Bronchus fibroblast of lung (primary cell): ENCODE data around the genes CAP1 and RIMS3.

- RAMPAGE, long total RNA: no peak
These were observed 49.5 kb upstream of the BMP8A start for GRCh38 chr1:39441593-39442618.

- RAMPAGE, long total RNA: no peak
These were observed 39.0 kb upstream of the BMP8A start for GRCh38 chr1:39452280-39452905.

DNA sequence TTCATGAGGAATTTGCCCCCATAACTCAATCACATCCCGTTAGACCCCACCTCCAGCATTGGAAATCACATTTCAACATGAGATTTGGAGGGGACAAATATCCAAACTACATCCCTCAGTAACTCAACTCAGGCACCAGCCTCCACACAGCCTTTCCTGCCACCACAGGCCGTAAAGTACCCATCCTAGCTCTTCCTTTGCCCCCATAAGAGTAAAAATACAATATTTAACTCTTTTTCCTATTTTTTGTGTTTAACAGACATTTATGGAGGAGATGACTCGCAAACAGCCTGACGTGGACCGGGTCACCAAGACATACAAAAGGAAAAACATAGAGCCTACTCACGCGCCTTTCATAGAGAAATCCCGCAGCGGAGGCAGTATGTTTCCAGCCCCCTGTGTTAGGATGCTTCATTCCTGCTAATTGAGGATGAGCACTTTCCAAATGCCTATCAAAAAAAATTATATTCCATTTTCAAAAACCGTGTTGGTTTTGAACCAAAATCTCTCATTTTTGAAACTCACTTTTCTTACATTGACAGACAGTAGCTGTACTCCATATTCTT, 33.2 kb upstream of the BMP8A start:
- RAMPAGE, long total RNA: no peak

DNA sequence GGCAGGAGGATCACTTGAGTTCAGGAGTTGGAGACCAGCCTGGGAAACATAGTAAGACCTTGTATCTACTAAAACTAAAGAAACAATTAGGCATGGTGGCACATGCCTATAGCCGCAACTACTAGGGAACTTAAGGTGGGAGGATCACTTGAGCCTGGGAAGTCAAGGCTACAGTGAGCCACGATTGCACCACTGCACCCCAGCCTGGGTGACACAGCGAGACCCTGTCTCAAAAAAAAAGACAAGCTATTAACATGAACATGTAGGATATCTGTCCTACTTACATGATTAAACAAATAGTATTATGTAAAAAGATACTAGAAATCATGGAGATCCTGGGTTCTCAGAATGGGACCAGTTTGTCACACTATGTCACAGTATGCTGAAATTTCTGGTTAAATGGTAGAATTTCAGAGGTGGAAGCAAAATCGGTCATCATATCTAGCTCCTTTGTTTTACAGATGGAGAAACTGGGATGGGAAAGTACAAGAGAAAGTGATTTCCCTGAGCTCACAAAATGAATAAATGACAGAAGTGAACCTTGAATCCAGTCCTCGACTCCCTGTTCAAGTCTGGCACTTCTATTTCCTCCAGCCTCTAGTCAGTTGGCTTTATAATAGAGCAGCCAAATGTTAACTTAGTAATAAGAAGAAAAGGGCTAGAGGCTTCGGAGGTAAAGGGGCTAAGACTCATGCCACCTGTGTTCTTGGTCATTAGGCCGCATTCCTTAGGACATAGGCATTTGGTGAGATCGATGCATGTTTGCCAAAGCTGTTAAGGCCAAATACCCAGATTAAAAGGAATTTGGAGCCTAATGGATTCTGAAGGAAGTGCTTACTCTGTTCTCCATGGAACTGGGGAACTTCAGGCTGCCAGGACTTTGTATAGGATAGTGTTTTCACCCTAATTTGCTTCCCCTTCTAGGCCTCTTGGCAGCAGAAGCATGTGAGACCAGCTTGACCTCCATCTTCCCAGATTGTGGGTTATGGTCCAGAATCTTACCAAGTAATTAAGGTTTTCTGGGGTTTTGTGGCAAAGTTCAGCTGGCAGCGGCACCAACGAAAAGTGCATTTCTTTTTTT, 3.9 kb upstream of the BMP8A start:
- RAMPAGE, long total RNA: no peak

DNA sequence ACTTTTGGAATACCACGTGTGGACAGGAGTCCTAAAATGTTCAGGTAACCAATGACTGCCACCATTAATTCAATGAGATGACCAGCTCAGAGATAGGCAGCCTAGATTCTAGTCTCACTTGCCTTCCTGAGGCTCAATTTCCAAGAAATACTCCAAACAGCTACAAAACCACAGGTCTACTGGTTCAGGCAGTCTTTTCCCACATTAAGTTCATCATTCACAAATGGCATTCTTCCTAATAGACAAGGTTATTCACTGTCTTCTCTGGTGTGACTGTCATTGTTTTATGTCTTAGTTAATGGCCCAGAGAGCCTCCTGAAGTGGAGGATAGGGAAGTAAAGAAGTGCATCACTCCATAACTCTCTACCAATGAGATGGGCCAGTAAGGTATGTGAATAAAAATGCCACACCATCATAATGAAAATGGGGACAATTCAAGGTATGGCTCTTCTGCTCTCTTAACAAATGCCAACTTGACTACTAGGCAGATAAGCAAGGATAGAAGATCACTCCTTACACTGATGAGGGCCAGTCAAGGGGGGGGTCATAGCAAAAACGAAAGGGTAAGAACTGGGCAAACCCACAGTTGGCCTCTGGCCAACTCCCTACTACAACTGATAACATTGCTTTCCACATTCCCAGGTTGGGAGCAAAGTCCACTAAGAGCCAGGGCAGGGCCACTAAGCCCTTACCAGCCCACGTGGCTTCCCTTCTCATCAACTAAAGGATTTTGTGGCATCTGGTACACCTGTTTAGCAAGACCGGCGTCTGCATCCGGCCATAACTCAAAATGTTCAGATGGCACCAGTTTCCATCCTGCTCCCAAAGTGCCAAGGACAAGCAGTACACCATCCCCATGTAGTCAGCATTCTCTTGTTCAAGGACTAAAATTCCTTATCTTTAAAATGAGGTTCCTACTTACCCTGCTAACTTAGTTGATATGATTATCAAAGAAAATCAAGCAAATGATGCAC, 10.0 kb downstream of the PABPC4 start:
- RAMPAGE, long total RNA: no peak

DNA sequence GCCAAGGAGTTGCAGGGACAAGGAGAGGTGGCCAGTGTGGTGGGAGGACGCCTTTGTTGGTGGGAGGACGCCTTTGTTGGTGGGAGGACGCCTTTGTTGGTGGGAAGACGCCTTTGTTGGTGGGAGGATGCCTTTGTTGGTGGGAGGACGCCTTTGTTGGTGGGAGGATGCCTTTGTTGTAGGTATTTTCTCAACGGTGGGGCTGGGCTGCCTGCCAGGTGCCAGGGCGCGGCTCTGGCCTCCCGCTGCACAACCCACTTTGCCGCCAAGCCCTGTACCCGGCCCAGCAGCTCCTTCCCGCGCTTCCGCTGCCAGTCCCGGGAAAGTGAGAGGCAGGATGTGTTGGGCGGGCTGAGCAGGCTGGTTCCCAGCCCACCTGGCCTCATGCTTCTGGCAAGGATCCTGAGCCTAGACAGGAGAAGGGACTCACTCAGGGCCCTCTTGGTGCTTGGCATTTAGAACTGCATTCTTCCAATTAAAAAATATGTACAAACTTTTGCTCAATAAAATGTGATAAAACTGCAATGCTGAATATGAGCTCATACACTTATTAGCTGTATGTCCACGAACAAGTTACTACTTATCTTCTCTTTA, 30.9 kb upstream of the BMP8B start:
- RAMPAGE, long total RNA: no peak

GRCh38 chr1:39849398-39850051, 33.8 kb downstream of the TRIT1 start:
- RAMPAGE, long total RNA: no peak

GRCh38 chr1:39941027-39941742, 13.8 kb upstream of the MFSD2A start:
- RAMPAGE, long total RNA: no peak

GRCh38 chr1:40034892-40035415, 5.6 kb upstream of the CAP1 start:
- RAMPAGE, long total RNA: no peak

DNA sequence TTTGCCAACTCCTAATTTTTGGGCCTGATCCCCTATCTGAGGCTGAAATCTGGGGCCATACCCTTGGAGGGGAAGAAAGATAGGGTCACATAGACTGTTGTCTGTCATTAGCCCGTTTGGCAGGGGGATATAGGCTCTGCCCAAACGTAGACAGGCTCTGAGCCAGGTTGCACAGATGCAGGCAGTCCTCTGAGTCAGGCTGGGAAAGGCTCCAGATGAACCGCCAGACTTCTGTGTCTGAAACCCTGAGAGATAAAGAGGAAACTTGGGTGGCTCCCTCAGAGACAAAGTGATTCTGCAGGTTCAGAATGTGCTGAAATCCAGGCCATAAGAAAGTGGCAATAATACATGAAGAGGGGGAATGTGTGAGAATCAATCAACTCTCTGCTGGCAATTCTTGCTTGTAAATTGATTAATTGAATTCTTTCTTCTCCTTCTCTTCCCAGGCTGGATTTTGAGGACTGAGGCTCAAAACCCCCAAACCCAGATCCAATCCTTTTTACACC, 3.9 kb upstream of the CAP1 start:
- RAMPAGE, long total RNA: no peak

GRCh38 chr1:40040536-40041167, at the start of gene CAP1:
TSS of gene CAP1 (plus strand) at chr1:40040729.
- RAMPAGE, long total RNA: start-site peak on the plus strand at chr1:40040705-40040783, 4,031 and 2,970 reads in 2 replicates

DNA sequence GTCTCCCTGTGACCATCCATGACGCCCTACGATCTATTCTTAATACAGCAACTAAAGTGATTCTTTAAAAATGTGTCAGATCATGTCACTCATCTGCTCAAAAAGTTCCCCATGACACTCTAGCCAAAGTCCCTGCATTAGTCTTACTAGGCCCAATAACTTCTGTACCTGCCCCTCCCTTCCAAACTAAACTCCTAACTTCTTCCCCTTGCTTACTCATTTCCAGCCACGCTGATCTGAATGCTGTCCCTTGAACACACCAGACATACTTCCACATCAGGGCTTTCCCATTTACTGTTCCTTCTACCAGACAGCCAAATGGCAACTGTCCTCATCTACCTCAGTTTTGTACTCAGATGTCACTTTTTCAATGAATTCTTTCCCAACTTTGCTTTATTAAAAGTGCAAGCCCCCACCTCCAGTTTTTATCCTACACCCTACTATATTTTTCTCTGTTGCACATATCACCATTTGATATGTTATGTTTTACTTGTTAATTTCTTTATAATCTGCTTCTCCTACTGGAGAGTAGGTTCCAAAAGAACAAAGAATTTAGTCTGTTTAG, 1.2 kb downstream of the PPT1 start:
- RAMPAGE, long total RNA: no peak

GRCh38 chr1:40210160-40211149, 37.3 kb upstream of the TMCO2 start:
- RAMPAGE, long total RNA: no peak

DNA sequence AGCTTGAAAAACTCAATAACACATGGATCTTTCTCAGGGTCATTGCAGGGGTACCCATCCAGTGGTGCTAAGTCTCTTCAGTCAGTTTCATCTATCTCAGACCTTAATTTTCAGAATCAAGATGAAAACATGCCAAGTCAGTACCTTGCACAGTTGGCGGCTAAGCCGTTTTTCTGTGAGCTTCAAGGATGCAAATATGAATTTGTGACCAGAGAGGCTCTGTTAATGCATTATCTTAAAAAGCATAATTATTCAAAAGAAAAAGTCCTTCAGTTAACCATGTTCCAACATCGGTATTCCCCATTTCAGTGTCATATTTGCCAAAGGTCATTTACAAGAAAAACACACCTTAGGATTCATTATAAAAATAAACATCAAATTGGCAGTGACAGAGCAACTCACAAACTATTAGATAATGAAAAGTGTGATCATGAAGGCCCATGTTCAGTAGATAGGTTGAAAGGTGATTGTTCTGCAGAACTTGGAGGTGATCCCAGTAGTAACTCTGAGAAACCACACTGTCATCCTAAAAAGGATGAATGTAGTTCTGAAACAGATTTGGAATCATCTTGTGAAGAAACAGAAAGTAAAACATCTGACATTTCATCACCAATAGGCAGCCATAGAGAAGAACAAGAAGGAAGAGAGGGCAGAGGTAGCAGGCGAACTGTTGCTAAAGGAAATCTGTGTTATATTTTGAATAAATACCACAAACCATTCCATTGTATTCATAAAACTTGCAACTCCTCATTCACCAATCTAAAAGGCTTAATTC, 9.6 kb upstream of the TMCO2 start:
- RAMPAGE, long total RNA: no peak

DNA sequence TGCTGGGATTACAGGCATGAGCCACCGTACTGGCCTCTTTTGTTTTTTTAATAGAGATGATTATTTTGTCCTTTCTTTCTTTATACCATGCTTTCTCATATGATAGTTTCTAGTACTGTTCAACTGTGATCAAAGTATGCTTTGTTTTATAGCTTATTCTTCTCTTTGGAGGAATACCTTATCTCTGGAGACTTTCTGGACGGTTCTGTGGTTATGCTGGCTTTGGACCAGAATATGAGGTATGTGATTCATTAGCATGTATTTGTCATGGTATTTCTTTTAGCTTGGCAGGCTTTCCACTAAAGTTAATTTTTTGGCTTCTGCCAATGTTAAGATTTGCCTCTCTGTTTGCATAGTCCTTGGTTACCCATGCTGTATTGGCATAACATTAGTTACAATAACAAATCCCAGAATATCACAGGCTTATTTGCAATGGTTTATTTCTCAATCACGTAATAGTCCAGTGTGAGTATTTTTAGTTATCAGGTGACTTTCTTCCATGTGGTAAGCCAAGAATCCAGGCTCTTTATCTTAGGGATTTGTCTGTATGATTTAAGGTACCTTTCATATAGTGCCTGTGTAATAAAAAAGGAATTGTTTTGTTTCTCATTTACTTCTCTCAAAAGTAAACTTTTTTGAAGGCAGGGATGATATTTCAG, 9.7 kb downstream of the ZMPSTE24 start:
- RAMPAGE, long total RNA: no peak

DNA sequence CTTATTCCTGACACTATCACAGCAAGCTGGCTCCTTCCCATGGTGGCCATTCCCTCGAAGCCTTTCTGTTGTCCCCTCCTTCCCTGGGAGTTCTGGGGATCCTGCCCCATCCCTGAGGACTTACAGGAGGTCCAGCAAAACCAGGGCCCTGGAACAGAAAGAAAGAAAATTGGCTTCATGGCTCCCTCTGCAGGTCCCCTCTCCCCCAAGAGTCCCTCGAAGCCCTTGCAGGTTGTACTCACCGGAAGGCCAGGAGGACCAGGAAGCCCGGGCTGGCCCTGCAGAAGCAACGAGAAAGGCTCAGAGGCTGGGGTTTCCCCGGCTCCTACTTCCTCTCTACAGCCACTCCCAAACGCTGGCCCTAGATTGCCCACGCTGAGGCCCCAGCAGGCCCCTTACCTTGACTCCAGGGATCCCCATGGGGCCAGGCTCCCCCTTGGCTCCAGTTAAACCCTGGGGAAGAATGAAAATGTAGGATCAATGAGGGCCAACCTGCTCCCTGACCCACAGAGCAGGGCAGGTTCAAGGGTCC, 4.7 kb downstream of the COL9A2 start:
- RAMPAGE, long total RNA: no peak

DNA sequence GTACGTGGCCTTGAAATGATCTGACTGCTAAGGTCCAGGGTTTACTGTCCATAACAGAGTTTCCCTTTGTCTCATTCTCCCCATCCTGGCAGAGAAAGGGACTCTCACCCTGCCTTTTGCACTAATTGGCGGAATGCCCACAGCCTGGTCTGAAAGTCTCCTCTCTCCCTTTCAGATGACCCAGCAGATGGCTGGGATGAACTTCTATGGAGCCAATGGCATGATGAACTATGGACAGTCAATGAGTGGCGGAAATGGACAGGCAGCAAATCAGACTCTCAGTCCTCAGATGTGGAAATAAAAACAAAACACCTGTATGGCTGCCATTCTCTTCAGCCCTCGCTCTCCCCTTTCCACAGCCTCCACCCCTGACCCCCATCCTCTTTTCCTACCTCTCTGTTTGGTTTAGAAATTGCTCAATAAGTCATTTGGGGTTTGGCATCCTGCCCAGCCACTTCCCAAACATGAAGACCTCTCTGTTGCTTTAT, 28.4 kb upstream of the ZFP69B start:
- RAMPAGE, long total RNA: no peak

DNA sequence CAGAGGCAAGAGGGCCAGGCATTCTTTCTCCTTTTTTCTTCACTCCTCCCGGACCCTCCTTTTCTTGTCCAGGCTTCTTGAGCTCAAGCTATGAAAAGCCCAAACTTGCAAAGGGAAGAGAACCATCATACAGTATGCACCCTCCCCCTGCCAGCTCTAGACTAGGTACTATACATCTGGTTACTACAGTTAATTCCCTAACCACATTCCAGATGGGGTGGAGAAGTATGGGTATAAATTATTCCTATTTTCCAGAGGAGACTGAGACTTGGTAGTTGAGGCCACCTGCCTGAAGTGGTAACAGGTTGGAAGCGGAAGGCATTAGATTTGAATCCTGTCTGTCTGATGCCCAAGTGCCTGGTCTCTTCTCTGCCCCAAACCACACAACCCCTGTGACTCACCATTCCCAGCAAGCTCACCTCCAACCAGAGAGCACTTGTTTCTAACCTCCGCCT, 2.9 kb downstream of the RIMS3 start:
- RAMPAGE, long total RNA: no peak

GRCh38 chr1:40665068-40666348, at the start of gene RIMS3:
TSS of gene RIMS3 (minus strand) at chr1:40665682.
- RAMPAGE, long total RNA: no peak

DNA sequence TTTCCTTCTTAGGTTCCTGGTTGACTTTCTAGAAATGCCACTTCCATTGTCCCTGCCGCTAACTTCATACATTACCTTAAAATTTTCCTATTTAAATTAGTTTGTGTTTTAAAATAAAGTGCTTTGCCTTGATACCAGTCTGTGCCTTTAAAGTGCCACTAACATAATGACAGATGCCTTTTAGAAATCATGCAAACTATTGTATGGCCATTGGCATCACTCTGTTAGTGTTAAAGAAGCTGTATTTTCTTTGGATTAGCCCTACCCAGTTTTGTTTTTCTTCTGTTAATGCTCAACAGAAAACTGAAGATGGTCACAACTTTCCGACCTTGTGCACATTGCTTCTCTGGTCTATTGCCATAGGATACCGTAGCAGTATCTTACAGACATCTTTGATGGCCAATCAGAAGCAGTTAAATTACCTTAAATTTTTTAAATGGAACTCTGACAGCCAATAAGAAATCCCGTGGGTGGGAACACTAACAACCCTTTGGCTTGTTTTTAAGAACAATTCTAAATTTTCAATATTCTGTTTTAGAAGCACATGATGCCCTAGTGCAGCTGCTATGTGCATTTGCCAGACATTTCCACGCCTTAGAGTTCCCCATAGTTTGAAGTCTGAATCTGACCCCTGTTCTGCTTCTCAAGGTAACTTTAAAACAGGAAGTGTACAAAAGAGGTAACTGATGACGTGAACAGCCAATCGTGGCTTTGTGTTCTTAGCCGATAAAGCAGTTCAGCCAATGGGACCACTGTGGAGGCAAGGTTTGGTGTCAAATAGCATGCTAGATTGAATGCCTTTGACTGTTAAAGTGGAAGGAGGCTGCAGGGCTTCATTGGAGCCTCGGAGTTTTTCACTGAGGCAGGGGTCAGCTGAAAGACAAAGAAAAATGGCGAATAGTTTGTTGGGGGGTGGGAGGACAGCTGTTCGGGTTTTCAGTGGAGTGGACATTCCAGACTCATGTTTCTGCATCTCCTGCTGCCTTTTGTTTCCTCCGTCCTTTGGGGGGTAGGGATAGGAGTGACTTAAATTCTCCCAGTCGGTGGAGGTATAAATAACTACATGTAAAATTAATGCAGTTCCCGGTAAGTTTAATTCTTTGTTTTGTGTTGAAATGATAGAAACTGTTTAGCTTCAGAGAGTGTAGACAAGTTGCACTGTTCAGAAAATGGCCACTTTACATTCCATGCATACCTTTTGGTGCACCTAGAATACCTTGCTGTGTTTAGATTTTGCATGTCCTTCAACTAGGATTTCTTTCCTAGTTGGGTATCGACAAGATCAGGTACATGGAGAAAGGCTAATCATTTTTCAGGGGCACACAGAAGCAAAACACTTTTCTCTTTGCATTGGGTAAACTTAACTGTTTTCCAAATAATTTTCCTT, 17.5 kb downstream of the NFYC start:
- RAMPAGE, long total RNA: no peak